Colic lymph node (tissue), 1 donor: ENCODE measurements around a stretch of chr7.

DNA sequence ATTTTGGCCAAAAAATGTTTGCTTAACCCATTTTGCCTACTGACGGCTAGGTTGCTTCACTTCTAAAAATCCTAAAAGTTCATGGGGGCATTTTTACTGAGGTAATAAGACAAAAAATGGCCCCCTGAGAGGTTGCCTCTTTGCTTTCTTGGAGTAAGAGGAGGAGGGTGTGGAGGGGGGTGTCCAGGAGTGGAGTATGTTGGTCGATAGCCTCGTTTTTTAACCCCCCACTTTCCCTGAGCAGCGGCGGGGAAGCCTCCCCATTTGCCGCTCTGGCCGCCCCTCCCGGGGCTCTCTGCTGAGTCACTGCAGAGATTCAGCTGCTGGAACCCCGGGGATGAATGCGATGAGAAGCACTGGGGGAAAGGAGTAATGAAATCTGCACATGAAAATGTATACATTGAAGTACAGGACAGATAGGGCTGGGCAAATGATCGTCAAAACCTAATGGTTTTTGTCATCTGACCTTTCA lies 1.6 kb downstream of the MEST start:
- PRO-cap, result no peak

- PRO-cap, result no peak
These were observed 24.3 kb downstream of the MEST start for GRCh38 chr7:130515869-130516930.

DNA sequence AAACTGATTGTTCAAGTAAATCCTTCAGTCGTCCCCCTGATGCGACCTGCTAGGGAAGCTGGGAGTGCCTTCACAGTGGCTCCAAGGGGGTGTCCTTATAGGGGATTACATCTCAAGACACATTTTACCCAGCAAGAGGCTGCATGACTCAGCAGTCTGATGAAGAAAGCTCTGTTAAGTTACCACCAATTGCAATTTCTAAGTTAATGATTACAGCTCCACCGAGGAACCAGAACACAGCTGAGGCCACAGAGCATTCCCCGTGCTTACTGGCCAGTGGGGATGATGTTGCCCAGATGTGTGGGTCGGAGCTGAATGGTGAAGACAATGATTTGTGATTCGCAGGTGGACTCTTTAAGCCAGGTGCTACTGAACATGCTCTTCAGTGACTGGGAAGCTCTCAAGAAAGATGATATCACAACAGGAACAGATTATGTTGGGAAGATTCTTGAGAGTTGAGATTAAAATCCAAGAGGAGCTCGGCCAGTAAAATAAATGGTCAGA lies 151.1 kb upstream of the KLF14 start:
- PRO-cap, result no peak

DNA sequence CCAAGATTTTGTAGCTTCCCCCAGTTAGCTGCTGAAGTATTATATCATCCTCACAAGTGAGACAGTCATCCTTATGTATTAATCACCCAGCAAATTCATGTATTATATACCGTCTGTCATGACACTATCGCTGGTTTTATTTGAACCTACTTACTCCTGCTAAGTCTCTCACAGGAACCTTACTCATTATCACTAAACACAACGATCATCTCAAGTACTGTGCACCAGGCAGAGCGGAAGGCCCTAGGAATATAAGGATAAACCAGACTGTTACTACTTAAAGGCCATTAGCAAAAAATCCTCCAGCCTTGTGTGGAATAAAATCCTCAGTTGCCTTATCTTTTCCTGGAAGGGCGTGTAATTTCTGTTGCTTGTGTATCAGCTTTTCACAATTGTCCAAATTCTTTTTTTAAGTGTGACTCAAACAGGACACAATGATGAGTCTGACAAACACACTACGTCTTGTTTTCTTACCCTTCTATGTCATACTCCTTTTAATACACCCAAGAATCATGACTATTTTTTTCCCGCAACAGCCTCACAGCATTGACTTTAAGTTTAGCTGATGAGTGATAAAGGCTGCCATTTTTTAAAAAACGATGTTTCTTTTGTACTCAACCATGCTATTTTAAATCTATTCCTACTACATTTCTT lies 176.1 kb upstream of the KLF14 start:
- PRO-cap, result no peak

GRCh38 chr7:130912604-130913995 lies 179.1 kb upstream of the KLF14 start:
- PRO-cap, result unidirectional peak, minus-strand start at chr7:130912837; bidirectional peak, plus-strand start at chr7:130913662, minus-strand start at chr7:130913547

GRCh38 chr7:130936364-130937144 lies 202.5 kb upstream of the KLF14 start:
- PRO-cap, result no peak

- PRO-cap, result no peak
These were observed 211.4 kb upstream of the KLF14 start for GRCh38 chr7:130945203-130945919.

GRCh38 chr7:130950845-130951362 lies 216.9 kb upstream of the KLF14 start:
- PRO-cap, result no peak

- PRO-cap, result no peak
These were observed 228.4 kb upstream of the KLF14 start for GRCh38 chr7:130962374-130962774.

DNA sequence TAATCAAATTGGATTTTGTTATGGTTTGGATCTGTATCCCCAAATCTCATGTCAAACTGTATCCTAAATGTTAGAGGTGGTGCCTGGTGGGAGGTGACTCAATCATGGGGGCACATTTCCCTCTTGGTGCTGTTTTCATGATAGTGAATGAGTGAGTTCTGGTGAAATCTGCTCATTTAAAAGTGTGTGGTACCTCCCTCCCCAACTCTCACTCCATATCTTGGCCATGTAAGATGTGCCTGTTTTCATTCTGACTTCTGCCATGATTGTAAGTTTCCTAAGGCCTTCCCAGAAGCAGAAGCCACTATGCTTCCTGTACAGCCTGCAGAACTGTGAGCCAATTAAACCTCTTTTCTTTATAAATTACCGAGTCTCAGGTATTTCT lies 239.7 kb upstream of the KLF14 start:
- PRO-cap, result no peak

DNA sequence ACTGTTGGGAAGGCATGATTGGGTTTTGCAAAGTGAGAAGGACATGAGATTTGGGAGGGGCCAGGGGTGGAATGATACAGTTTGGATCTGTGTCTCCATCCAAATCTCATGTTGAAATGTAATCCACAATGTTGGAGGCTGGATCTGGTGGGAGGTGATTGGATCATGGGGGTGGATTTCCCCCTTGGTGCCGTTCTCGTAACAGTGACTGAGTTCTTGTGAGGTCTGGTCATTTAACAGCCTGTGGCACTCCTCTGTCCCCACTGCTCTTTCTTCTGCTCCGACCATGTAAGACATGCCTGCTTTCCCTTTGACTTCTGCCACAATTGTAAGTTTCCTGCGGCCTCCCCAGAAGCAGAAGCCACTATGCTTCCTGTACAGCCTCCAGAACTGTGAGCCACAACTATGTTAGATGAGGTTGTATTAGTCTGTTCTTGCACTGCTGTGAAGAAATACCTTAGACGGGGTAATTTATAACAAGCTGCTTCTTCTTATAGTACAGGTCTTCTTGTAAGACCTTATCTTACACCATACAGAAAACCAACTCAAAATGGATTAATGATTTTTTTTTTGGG lies 241.7 kb upstream of the KLF14 start:
- PRO-cap, result no peak

DNA sequence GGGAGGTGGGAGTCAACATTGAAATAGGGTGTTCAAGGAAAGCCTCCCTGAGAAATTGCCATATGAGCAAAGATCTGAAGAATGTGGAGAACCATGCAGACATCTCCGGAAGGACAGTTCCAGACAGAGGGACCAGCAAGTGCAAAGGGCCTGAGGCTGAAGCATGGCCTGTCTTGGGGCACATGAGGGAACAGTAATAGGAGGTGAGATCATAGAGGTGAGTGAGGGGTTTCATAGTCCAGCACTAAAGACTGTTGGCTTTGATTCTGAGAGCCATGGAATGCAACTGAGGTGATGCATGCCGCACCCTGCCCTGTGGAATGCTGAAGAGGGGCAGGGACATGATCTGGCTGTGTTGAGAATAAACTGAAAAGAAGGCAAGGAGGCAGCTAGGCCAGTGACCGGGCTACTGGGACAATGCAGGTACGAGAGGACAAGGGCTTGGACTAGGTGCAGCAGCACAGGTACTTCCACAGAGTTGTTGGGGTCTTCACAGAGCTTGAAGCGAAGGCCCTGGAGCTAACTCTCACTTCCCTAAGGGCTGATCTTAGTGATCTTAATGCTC lies 253.1 kb upstream of the KLF14 start:
- PRO-cap, result no peak

GRCh38 chr7:131008659-131009150 lies 274.7 kb upstream of the KLF14 start:
- PRO-cap, result unidirectional peak, minus-strand start at chr7:131009070

GRCh38 chr7:131016284-131016988 lies 282.4 kb upstream of the KLF14 start:
- PRO-cap, result no peak

GRCh38 chr7:131040297-131041058 lies 287.2 kb upstream of the MKLN1 start:
- PRO-cap, result no peak

GRCh38 chr7:131080392-131081591 lies 246.9 kb upstream of the MKLN1 start:
- PRO-cap, result no peak

DNA sequence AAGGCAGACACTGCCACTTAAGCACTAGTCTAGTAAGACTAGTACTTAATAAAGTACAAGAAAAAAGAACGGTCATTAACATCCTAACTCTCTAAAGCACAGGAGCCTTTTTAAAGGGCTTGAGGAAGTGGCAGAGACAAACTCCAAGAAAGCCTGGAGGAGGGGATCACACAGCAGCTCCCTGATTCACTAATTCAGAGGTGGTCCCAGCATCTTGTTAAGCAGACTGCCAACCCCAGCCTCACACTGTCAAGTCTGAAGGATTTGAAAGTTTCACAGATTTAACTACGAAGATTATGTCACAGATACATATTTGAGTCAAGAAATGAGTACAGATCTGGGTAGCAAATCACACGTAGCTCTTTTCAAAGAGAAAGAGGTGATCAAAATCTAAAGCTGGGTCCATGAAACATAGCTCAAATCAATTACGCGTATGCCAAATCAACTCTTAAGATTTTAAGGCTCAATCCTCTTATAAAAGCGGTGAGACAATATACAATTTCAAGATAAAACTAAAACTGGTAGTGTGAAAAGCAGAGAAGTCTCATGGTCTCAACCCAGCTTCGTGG lies 230.0 kb upstream of the MKLN1 start:
- PRO-cap, result no peak

- PRO-cap, result no peak
These were observed 227.8 kb upstream of the MKLN1 start for GRCh38 chr7:131099884-131100350.

- PRO-cap, result no peak
These were observed 89.4 kb upstream of the MKLN1 start for GRCh38 chr7:131238184-131238785.

GRCh38 chr7:131346804-131347641 lies 19.3 kb downstream of the MKLN1 start:
- PRO-cap, result no peak